Vein endothelial cell (primary cell): ENCODE measurements around a stretch of chr13.

- CAGE, long polyA plus RNA, result no peak
Measured at GRCh38 chr13:44142190-44142953, 18.7 kb downstream of the SMIM2 start.

DNA sequence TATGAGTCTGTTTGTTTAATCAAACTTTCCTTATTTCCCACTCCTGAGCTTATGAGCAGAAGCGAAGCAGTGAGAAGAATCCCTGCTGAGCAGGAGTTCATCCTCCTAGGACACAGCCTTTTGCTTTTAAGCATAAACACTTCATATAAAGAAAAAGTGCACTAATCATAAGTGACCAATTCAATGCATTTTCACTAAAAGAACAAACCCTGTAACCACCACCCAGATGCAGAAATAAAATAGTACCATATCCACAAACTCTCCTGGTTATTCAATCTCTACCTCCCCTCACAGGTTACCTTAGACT is 60.9 kb upstream of the SMIM2 start:
- CAGE, long polyA plus RNA, result no peak

GRCh38 chr13:44562751-44563455 is 13.2 kb downstream of the TSC22D1 start:
- CAGE, long polyA plus RNA, result no peak

GRCh38 chr13:44572941-44573498 is 3.1 kb downstream of the TSC22D1 start:
- CAGE, long polyA plus RNA, result no peak

- CAGE, long polyA plus RNA, result no peak
Measured at GRCh38 chr13:44577210-44578010, 1.3 kb upstream of the TSC22D1 start.

DNA sequence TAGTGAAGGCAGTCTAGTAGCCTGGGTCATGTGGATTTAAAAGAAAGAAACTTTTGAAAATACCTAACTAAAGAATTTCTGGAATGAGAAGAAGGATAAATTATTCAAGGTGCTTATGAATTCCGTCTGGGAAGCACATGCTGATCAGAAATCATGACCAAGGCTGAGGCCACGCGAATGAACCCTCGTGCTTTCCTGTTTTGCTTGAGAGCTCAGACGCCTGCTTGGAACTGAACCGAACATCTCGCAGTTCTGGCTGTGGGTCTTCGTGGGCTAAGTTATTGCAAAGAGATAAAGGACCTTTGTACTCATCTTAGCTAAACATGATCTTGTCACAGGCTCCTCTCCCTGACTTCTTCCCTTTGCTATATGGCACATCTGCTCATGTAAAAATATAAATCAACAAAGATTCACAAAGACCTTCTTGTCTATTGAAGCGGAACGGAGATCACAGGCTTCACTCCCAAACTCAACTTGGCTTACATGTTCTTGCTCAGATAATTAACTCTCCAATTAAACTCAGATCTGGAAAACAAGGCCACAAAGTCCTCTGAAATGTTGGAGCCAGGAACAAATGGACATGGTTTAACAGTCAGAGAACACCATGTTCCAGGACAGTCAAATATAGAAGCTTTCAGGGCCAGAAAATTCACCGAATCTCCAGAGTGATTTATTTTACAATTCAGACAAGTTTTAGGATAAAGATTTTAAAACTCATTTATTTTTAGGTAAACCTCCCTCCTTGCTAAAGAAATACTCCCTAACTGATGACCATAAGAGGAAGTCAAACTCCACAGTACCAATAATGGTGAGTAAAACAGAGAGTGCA is 140.0 kb downstream of the NUFIP1 start:
- CAGE, long polyA plus RNA, result no peak

GRCh38 chr13:44867819-44868266 is 121.4 kb downstream of the NUFIP1 start:
- CAGE, long polyA plus RNA, result no peak

GRCh38 chr13:45042366-45043059 is 53.2 kb downstream of the GPALPP1 start:
- CAGE, long polyA plus RNA, result no peak

GRCh38 chr13:45119605-45120097 is 659 bp upstream of the GTF2F2 start:
- CAGE, long polyA plus RNA, result no peak

GRCh38 chr13:45337471-45337765 is 3.6 kb downstream of the TPT1 start:
- CAGE, long polyA plus RNA, result no peak

DNA sequence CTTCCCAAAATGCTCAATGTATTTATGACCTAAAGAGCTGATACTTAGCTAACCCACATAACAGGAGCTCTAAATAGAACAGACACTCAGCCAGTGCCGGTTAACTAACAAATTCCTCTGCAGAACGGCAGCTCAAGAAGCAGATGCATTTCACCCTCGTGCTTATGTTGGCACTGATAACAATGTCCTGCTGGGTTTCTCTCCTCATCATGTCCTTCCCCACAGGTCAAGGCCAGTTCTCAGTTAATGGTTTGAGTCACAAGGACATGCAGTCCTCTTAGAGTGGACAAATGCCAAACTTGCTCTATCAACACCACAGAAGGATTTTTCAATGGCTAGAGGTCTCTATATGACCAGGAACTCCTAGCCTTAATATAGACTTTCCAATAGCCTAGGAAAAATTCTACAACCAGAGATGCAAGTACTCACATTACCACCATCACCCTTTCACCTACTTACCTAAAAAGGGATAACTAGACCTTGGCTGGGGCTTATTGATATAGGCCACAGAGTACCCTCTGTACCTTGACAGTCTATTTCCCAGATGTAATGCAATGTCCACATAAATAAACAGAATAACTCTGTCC is 22.3 kb upstream of the SLC25A30 start:
- CAGE, long polyA plus RNA, result no peak

DNA sequence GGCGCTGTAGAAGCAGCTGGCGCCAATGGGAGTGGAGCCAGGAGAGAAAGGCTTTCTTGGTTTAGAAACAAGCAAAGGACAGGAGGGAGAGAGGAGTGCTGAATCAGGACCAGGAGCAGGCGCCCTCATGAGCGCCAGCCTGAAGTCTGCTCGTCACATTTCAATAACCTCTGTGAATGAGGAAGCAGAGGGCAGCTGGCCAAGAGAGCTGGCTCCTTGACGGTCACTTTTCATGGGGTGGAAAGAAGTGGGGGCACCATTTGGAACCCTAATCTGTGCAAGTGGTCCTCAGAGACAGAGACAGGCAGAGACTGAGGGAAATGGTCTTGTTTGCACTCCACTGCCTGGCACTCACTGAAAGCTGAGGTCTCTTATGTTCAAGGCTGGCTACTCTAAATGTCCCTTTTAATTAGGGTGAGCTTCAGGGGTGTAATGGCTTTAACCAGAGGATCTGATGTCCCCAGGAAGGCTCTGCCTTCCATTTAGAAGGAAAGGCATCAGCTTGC is 3.5 kb downstream of the SIAH3 start:
- CAGE, long polyA plus RNA, result no peak

DNA sequence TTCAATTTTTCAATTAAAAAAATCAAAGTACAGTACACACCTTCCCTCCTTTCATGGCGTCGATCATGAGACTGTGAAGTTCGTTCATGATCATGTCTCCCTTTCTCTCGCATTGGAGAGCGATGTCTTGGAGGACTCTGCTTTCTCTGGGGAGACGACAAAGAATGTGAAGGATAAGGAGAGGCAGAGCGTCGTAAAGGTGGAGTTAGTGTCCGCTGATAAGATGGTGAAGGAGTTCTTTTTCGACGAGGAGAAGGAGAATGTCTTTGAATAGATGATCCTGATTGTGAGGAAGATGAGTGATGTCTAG is 63.8 kb downstream of the ZC3H13 start:
- CAGE, long polyA plus RNA, result no peak

- CAGE, long polyA plus RNA, result no peak
Measured at GRCh38 chr13:46072090-46072447, 19.5 kb upstream of the ZC3H13 start.

- CAGE, long polyA plus RNA, result no peak
Measured at GRCh38 chr13:46666636-46667183, 113.7 kb downstream of the LRCH1 start.

- CAGE, long polyA plus RNA, result no peak
Measured at GRCh38 chr13:46704865-46705295, 92.1 kb downstream of the ESD start.

DNA sequence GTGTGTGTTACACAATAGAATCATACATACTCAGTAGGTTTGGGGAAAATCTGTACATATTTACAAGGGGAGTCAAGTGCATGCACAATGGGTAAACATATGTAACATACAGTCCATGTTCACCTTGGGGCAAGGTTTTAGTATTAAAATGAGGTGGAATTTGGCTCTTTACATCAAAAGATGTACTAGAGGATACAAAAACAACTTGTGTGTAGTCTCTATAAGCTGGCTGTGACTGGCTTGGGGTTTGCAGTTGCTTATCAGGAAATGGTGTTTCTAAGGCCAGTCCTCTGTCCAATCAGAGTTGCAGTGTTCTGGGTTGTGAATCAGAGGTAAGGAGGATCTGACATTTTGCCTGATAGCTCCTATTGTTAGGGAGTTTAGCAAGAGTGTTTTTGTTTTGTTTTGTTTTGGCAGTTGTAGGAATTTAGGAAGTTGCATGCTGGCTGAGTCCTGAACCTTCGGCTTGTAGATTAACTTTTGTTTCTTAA is 20.1 kb upstream of the ESD start:
- CAGE, long polyA plus RNA, result no peak

DNA sequence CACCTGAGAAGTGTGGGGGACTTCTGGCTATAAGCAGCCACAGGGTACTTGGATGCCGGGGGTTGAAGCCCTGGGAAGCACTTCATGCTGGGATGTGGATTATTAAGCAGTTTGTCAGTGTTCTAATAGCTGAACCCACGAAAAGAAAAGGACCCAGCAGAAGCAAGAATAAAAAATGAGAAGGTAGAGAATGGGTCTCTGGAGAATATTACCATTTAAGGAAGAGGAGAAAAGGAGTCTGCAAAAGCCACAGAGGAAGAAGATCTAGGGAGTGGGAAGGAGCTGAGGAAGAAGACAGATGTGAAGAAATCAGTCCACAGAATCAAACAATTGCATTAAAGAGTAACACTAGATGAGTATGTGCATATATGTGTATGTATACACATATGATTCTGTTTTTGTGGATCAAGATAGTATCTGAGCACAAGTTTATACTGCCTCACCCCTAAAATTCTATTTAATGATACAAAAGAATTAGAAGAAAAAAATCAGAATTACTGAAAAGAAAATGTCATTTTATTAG is 18.4 kb downstream of the HTR2A start:
- CAGE, long polyA plus RNA, result no peak

GRCh38 chr13:48066895-48067623 is 27.8 kb downstream of the MED4 start:
- CAGE, long polyA plus RNA, result no peak

DNA sequence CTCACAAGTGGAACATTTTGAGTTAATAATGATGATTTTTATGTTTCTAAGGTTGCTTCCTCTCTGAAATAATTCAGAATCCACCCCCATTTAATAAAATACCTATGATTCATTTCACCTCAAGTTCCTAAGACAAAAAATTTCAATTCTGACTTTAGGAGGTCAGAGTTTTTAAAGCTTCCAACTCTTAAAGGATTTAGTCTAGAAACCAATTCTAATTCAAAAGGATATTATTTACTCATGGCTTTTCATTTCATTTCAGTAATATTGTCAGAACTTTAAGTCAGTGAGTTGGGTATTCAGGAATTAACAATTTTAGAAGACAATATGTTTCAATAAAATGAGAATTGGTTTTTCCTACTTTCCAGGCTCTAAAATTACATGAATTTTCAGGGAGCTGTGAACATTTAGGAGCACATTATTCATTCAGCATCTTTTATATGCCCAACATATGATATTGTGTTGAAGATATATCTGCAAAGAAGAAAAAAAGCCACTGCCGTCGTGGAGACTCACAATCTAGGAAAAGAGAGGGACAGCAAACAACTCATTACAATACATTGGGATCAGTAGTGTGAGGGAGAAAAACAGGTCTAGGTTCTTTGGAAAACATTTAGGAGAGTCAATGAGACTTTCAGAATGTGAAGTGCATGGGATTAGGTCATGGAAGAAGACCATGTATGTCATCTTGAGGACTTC is 29.3 kb downstream of the ITM2B start:
- CAGE, long polyA plus RNA, result no peak